Endothelial cell of umbilical vein (primary cell): ENCODE measurements around the gene PPM1F.

DNA sequence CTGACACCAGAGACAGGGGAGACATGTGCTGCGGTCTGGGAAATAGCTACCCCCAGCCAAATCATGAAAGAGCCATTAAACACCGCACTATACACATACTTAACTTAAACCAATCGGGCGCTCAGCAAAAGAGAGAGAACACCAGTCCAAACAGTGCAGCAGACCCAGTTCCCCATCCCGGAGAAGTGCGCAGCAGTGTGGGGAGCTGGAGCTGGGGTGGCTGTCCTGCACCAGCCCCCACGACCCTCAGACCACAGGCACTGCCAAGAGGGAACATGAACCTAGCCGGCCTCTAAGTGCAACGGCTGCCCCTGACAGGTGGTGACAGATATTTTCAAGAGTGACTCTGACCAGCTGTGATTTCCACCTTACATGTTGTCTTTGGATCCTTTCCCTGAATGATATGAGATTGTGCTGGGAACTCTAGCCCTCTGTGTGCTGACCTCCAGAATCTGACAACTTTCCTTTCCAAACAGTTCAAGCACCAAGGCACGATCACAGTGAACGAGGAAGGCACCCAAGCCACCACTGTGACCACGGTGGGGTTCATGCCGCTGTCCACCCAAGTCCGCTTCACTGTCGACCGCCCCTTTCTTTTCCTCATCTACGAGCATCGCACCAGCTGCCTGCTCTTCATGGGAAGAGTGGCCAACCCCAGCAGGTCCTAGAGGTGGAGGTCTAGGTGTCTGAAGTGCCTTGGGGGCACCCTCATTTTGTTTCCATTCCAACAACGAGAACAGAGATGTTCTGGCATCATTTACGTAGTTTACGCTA, 12.7 kb downstream of the SERPIND1 start:
- PRO-cap, result no peak
CAGE:
- cytosol, long polyA minus RNA, result no peak
- cytosol, long polyA plus RNA, result no peak
- long polyA plus RNA, result no peak
- nucleus, long polyA minus RNA, result no peak
- nucleus, long polyA plus RNA, result no peak

- PRO-cap, result no peak
CAGE:
- cytosol, long polyA minus RNA, result no peak
- cytosol, long polyA plus RNA, result no peak
- long polyA plus RNA, result no peak
- nucleus, long polyA minus RNA, result no peak
- nucleus, long polyA plus RNA, result no peak
Observed at GRCh38 chr22:20965307-20965969, 1.6 kb upstream of the AIFM3 start.

DNA sequence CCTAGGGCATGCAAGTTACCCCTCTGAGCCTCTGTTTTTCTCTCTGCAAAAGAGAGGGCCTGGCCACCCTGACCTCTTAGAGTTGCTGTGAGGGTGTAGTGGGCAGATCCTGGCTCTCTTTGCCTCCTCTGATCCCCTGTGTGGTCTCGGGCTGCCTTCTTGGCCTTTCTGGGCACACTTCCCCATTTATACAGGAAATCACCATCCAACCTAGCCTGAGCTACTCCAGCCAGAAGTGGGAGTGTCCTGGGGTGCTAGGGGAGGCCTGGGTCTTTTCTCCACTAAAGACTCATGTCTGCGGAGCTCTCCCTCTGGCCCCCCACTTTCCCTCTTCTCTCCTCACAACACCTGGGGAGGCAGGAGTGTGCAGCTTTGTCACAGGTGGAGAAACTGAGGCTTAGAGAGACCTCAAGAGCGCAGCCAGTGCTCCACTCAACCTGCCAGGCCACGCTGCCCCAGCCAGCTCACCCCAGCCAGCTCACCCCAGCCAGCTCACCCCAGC, 1.3 kb downstream of the AIFM3 start:
- PRO-cap, result no peak
CAGE:
- cytosol, long polyA minus RNA, result no peak
- cytosol, long polyA plus RNA, result no peak
- long polyA plus RNA, result no peak
- nucleus, long polyA minus RNA, result no peak
- nucleus, long polyA plus RNA, result no peak

DNA sequence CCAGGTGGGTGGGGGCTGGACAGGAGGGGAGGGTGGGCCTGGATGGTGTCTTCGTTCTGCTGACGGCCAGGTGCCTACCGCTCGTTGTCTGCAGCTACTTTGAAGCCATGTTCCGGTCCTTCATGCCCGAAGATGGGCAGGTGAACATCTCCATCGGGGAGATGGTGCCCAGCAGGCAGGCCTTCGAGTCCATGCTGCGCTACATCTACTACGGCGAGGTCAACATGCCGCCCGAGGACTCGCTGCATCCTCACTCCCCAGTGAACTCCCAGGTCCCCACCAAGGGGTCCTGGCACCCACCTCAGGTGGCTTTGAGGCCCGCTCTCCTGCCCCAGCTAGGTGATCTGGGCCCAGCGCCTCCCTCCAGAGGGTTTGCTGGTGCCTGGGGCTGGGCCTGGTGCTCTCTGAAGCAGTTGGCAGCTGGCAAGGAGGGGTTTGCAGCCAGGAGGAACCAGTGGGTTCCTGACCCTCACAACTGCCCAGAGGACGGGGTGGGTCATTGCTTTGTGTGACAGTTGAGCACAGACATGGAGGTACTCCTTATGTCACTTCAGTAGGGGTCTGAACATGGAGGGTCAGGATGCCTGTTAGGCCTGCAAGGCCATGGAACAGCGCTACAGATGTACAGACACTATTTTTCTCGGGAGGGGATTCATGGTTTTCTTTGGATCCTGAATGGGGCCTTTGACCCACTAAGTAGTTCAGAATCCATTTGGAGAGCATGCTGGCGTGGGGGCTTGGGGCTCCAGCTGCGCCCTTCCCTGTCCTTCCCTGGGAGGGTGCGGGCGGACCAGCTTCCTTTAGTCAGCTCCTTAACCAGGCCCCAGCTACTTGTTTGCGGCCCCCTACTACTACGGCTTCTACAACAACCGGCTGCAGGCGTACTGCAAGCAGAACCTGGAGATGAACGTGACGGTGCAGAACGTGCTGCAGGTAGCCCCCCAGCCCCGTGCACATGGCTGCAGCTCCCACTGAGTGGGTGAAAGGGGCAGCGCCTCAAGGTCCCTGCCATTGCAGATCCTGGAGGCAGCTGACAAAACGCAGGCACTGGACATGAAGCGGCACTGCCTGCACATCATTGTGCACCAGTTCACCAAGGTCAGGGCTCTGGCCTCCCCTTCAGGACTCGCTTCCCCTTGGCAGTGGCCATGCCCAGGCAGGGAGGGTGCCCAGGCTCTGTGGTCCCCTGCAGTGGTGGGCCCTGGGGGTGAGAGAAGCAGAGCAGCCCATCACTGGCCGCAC, 5.6 kb downstream of the THAP7 start:
- PRO-cap, result no peak
CAGE:
- cytosol, long polyA minus RNA, result no peak
- cytosol, long polyA plus RNA, result no peak
- long polyA plus RNA, result no peak
- nucleus, long polyA minus RNA, result no peak
- nucleus, long polyA plus RNA, result no peak

- PRO-cap, result no peak
CAGE:
- cytosol, long polyA minus RNA, result no peak
- cytosol, long polyA plus RNA, result no peak
- long polyA plus RNA, result no peak
- nucleus, long polyA minus RNA, result no peak
- nucleus, long polyA plus RNA, result no peak
Observed at GRCh38 chr22:21621134-21622349, 8.3 kb downstream of the YDJC start.

- PRO-cap, result no peak
CAGE:
- cytosol, long polyA minus RNA, result no peak
- cytosol, long polyA plus RNA, result no peak
- long polyA plus RNA, result no peak
- nucleus, long polyA minus RNA, result no peak
- nucleus, long polyA plus RNA, result no peak
Observed at GRCh38 chr22:21628122-21628945, 1.5 kb downstream of the YDJC start.

GRCh38 chr22:21656955-21657373, 8.8 kb upstream of the PPIL2 start:
- PRO-cap, result no peak
CAGE:
- cytosol, long polyA minus RNA, result no peak
- cytosol, long polyA plus RNA, result no peak
- long polyA plus RNA, result no peak
- nucleus, long polyA minus RNA, result no peak
- nucleus, long polyA plus RNA, result no peak

- PRO-cap, result no peak
CAGE:
- cytosol, long polyA minus RNA, result no peak
- cytosol, long polyA plus RNA, result no peak
- long polyA plus RNA, result no peak
- nucleus, long polyA minus RNA, result no peak
- nucleus, long polyA plus RNA, result no peak
Observed at GRCh38 chr22:21698233-21699379, 32.8 kb downstream of the PPIL2 start.

- PRO-cap, result no peak
CAGE:
- cytosol, long polyA minus RNA, result no peak
- cytosol, long polyA plus RNA, result no peak
- long polyA plus RNA, result no peak
- nucleus, long polyA minus RNA, result no peak
- nucleus, long polyA plus RNA, result no peak
Observed at GRCh38 chr22:21802347-21802951, 65.0 kb downstream of the MAPK1 start.

- PRO-cap, result no peak
CAGE:
- cytosol, long polyA minus RNA, result no peak
- cytosol, long polyA plus RNA, result no peak
- long polyA plus RNA, result no peak
- nucleus, long polyA minus RNA, result no peak
- nucleus, long polyA plus RNA, result no peak
Observed at GRCh38 chr22:21866153-21867049, 1.0 kb downstream of the MAPK1 start.

GRCh38 chr22:21921200-21922301, 31.1 kb downstream of the PPM1F start:
- PRO-cap, result no peak
CAGE:
- cytosol, long polyA minus RNA, result no peak
- cytosol, long polyA plus RNA, result no peak
- long polyA plus RNA, result no peak
- nucleus, long polyA minus RNA, result no peak
- nucleus, long polyA plus RNA, result no peak

- PRO-cap, result no peak
CAGE:
- cytosol, long polyA minus RNA, result no peak
- cytosol, long polyA plus RNA, result no peak
- long polyA plus RNA, result no peak
- nucleus, long polyA minus RNA, result no peak
- nucleus, long polyA plus RNA, result no peak
Observed at GRCh38 chr22:21936762-21937388, 15.8 kb downstream of the PPM1F start.

- PRO-cap, result bidirectional peak, plus-strand start at chr22:21952970, minus-strand start at chr22:21952815
CAGE:
- cytosol, long polyA minus RNA, result start-site peak on the minus strand at chr22:21952821-21952846, 117 reads
- cytosol, long polyA plus RNA, result start-site peak on the minus strand at chr22:21952813-21952840, 463 and 160 reads in 2 replicates
- long polyA plus RNA, result start-site peak on the minus strand at chr22:21952814-21952856, 1,525 and 1,101 reads in 2 replicates
- nucleus, long polyA minus RNA, result start-site peak on the minus strand at chr22:21952814-21952849, 2,250 reads
- nucleus, long polyA plus RNA, result start-site peak on the minus strand at chr22:21952814-21952852, 513 and 799 reads in 2 replicates
Observed at GRCh38 chr22:21952637-21953272, at the start of gene PPM1F. TSS of gene PPM1F (minus strand) at chr22:21952848.

DNA sequence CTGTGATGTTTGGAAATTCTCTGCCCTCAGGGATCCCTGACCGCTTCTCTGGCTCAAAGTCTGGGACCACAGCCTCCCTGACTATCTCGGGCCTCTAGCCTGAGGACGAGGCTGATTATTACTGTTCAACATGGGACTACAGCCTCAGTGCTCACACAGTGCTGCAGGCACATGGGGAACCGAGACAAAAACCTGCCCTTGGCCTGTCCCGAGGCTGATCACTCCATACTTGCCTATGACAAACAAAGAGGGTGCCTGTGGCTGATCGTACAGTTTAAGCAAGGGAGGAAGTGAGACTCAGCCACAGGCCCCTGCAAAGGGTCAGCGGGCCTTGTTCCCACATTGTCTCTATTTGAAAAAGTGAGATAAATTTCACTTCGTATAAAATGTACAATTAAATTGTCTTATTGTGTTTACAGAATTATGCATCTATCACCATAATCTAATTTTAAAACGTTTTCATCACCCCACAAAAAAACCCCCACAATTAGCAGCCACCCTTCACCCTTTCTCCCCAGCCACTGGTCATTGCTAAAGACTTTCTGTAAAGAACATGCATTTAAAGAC, 43.9 kb upstream of the TOP3B start:
- PRO-cap, result no peak
CAGE:
- cytosol, long polyA minus RNA, result no peak
- cytosol, long polyA plus RNA, result no peak
- long polyA plus RNA, result no peak
- nucleus, long polyA minus RNA, result no peak
- nucleus, long polyA plus RNA, result no peak

DNA sequence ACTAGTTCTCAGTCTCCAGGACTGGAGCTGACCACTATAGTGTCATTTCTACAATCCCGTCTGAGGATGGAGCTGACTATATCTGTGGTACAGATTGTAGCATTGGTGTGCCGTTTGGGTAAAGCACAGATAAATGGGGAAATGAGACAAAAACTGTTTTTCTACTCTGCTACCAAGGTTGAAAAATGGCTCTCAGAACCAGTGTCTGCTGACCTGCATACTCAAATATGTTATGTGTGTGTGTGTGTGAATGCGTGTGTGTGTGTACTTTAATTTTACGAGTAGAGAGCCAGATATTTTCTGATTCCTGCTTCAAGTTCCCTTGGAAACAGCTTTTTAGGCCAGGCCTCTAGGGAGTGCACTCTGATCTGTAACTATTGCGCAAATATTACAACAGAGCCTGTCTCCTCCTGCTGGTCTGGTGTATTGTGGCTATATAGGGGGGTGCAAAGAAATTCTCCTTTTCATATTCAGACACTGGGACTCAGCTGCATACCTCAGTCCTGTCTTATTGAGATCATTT, 78.9 kb upstream of the TOP3B start:
- PRO-cap, result no peak
CAGE:
- cytosol, long polyA minus RNA, result no peak
- cytosol, long polyA plus RNA, result no peak
- long polyA plus RNA, result no peak
- nucleus, long polyA minus RNA, result no peak
- nucleus, long polyA plus RNA, result no peak

GRCh38 chr22:22168513-22169003, 76.0 kb upstream of the VPREB1 start:
- PRO-cap, result no peak
CAGE:
- cytosol, long polyA minus RNA, result no peak
- cytosol, long polyA plus RNA, result no peak
- long polyA plus RNA, result no peak
- nucleus, long polyA minus RNA, result no peak
- nucleus, long polyA plus RNA, result no peak

GRCh38 chr22:22553217-22553665, 5.8 kb downstream of the PRAME start:
- PRO-cap, result no peak
CAGE:
- cytosol, long polyA minus RNA, result no peak
- cytosol, long polyA plus RNA, result no peak
- long polyA plus RNA, result no peak
- nucleus, long polyA minus RNA, result no peak
- nucleus, long polyA plus RNA, result no peak

- PRO-cap, result no peak
CAGE:
- cytosol, long polyA minus RNA, result no peak
- cytosol, long polyA plus RNA, result no peak
- long polyA plus RNA, result no peak
- nucleus, long polyA minus RNA, result no peak
- nucleus, long polyA plus RNA, result no peak
Observed at GRCh38 chr22:22758393-22758911, 114.0 kb downstream of the GGTLC2 start.

- PRO-cap, result no peak
CAGE:
- cytosol, long polyA minus RNA, result no peak
- cytosol, long polyA plus RNA, result no peak
- long polyA plus RNA, result no peak
- nucleus, long polyA minus RNA, result no peak
- nucleus, long polyA plus RNA, result no peak
Observed at GRCh38 chr22:22931760-22932304, 44.2 kb downstream of the IGLL5 start.

GRCh38 chr22:23016283-23016620, 54.1 kb upstream of the GNAZ start:
- PRO-cap, result no peak
CAGE:
- cytosol, long polyA minus RNA, result no peak
- cytosol, long polyA plus RNA, result no peak
- long polyA plus RNA, result no peak
- nucleus, long polyA minus RNA, result no peak
- nucleus, long polyA plus RNA, result no peak